Cardiac atrium fibroblast (primary cell): Measurements from ENCODE around the gene CRYBG3.

GRCh38 chr3:84805122-84805602 lies 153.6 kb upstream of the CADM2 start:
- RAMPAGE, long total RNA: no peak

DNA sequence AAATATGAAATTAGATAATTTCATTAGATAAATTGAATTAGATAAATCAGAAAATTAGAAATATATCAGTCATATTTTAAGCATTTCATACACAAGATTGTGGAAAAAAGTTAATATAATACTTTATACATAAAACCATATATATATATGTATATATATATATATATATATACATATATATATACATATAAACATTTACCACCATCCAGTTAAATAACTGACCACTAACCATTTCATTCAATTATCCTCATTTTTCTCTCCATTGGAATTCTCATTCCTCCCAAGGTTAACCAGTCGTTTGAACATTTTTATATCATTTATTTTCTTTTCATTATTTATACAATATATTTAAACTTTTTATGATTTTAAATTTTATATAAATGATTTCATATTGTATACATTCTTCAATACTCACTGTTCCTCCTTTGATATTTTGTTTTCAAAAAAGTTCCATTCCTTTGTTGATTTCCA lies 424.6 kb downstream of the CADM2 start:
- RAMPAGE, long total RNA: no peak

- RAMPAGE, long total RNA: no peak
These were observed 601.0 kb downstream of the VGLL3 start for GRCh38 chr3:86389970-86390397.

GRCh38 chr3:86683004-86683567 lies 307.9 kb downstream of the VGLL3 start:
- RAMPAGE, long total RNA: no peak

DNA sequence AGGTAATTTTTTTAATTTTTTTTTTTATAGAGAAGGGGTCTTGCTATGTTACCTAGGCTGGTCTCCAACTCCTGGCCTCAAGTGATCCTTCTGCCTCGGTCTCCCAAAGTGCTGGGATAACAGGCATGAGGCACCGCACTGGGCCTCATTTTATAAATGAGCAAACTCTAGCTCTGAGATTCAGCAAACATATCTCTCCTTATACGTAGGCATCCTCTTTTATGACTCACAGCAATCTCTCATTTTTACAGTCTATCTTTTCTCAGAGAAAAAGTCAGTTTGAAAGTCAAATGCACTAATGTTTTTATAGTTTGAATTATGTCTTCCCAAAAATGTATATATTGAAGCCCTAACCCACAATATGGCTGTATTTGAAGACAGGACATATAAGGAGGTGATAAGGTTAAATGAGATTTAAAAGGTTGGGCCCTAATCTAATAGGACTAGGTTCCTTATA lies 1.2 kb upstream of the VGLL3 start:
- RAMPAGE, long total RNA: no peak

- RAMPAGE, long total RNA: no peak
These were observed 55.7 kb downstream of the C3orf38 start for GRCh38 chr3:88205527-88205756.

DNA sequence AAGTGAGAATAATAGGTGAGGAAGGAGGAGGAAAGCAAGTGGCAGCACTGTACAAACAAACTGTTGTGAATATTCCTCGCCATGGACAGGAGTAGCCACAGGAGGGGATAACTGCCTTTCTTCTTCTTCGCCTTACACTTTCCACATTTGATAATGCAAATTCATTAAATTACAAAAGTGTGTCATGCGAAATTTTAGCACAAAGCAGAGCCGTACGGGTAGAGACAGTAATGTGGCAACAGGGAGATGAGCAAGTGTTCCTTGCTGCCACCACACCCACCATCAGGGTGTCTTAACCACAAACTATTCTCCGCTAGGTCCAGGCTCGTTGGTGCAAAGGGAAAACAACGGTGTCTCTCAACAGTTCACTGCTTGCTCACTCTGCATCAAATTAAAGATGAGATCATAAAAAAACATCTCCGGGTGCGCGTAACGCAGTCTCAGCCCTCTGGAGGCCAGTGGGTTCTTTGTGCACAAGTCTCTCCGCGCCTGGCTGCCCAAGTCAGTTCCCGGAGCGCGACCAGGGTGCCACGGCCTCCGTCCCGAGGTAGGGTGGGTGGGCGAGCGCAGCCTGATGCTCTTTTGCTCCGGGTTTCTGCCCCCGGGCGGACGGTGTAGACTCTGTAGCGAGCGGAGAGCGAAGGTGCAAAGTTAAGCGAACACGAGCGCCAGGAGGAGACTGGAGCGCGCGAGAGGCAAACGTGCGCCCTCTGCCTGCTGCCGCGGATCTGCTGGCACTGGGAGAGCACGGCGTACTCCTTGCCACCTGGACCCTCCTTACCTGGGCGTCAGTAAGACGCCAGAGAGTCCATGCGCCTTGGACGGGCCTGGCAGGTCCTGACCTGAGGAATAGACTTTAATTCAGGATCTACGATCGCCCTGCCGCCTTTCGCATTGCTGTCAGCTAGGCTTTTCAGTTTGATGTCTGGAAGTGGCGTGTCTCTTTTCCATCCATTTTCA lies 6.9 kb downstream of the EPHA3 start:
- RAMPAGE, long total RNA: no peak

DNA sequence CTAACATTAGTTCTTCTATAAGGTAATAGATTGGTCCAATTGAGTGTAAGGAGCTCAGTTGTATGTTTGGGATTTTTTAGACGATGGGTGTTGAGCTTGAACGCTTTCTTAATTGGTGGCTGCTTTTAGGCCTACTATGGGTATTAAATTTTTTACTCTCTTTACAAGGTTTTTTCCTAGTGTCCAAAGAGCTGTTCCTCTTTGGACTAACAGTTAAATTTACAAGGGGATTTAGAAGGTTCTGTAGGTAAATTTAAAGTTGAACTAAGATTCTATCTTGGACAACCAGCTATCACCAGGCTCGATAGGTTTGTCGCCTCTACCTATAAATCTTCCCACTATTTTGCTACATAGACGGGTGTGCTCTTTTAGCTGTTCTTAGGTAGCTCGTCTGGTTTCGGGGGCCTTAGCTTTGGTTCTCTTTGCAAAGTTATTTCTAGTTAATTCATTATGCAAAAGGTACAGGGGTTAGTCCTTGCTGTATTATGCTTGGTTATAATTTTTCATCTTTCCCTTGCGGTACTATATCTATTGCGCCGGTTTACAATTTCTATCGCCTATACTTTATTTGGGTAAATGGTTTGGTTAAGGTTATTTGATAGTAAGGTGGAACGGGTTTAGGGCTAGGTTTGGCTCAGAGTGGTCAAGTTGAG lies 196.7 kb upstream of the EPHA6 start:
- RAMPAGE, long total RNA: no peak

- RAMPAGE, long total RNA: no peak
These were observed 216.5 kb upstream of the ARL6 start for GRCh38 chr3:97548085-97548508.

GRCh38 chr3:97821729-97822930 lies at the start of gene CRYBG3:
Gene CRYBG3 (plus strand): TSS chr3:97822011.
- RAMPAGE, long total RNA: no peak

- RAMPAGE, long total RNA: no peak
These were observed 64.4 kb downstream of the CRYBG3 start for GRCh38 chr3:97886283-97886631.

- RAMPAGE, long total RNA: no peak
These were observed 4.3 kb upstream of the GABRR3 start for GRCh38 chr3:98039170-98039985.

DNA sequence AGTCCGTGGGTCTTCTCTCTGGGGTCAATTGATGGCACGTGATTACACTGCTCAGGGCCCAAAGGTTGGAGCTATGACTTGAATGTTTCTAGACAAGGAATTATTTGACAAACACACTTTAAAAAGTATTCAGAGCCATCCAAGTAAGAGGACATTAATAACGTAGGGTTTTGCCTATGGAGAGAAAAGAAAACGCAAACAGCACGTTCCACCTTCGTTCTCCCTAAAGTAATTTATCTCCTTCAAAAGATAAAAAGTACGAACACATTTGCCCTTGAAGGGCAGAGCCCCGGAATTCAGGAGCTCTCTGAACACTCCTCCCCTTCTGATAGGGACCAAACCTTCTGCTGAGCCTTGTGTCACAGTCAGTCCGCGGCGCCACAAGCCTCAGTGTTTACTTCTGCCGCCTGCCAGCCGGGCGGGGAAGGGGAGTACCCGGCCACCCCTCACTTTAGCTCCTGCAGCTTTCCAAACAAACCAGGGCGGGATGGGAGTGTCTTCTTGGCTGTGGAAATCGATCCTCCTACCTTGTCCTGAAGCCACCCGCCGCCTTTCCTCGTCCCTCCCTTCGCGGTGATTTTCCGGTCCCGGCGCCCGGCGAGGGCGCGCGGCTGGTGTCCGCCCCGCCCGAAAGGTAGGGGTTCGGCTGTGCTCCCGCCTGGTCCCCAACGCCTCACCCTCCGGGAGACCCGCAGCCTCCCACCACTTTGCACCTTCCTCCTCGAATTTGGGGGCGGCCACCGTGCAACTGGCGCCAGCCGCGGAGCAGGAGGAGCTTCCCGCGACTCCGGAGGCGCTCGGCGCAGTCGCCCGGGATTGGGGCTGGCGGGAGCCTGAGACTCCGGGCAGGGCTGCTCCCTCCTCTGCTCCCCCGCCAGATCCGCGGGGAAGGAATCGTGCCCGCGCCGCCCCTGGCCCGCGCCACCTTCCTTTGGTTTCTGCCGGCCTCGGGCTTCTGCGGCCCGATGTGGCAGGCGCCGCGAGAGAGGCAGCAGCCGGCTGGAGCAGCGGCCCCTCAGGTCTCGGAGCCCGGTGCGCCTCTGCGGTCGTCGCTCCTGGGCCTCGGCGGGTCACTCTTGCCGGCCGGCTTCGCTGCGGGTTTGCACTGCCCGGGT lies 30.9 kb upstream of the ST3GAL6 start:
- RAMPAGE, long total RNA: no peak

- RAMPAGE, long total RNA: no peak
These were observed 62.3 kb downstream of the DCBLD2 start for GRCh38 chr3:98839113-98839702.

DNA sequence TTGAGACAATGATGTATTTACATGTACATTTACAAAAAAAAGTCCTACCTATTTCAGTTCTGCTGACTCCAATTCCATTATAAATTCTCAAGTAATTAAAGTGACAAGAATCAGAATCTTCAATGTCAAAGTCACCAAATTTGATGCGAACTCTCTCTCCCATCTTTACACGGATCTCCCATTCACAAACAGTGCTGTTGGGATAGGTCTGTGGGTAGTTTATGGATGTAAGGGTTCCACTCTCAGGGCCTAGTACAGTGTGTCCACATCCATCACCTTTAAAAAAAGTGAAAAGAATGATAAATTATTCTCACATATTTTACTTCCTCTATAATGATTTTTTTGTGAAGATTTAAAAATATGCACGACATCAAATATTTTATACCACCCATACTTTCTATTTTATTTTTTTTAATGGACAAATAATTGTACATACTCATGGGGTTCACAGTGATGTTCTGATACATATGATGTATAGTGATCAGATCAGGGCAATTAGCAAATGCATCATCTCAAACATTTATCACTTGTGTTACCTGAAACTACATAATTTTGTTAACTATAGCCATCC lies 19.9 kb downstream of the DCBLD2 start:
- RAMPAGE, long total RNA: no peak

DNA sequence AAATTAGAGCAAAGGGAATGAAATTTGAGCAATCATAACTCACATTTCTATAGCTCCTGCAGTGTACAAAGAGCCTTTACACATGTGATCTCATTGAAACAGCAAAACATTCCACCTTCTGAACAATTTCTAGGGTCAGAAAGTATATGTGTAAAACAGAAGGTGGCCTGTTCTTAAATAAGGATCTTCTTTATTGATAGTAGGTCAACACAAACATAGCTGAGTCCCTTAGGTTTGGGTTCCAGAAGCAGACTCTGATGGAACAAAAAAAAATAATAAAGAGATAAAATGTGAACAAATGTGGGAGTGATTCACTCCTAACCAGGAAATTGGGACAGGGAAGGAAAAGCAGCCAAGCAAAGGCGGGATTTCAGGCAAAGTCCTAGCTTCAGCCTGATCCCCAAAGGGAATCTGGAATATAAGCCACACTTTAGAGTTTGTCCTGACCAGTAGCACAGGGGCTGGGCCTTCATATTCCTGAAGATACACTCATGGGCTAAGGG lies 135.2 kb upstream of the COL8A1 start:
- RAMPAGE, long total RNA: no peak

DNA sequence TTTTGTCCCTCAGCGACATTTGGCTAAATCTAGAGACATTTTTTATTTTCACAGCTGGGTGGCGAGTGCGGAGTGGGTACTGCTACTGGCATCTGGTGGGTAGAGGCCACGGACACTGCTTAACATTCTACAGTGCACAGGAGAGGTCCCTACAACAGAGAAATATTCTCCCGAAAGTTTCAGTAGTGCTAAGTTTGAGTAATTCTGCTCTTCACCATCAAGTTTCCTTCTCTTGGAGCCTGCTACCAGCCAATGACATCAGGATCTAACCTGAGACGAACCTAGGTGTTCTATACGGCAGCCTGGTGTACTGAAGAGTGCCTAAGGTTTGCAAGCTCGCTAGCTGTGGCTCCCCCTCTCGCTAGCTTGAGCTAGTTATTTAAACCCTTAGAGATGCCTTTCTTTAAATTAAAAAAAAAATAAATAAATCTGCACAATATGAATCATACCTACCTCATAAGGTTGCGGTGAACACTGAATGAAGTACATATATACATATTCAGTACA lies 1.5 kb upstream of the COL8A1 start:
- RAMPAGE, long total RNA: no peak

GRCh38 chr3:99659014-99659480 lies 20.7 kb downstream of the COL8A1 start:
- RAMPAGE, long total RNA: no peak

GRCh38 chr3:99692068-99692267 lies 53.6 kb downstream of the COL8A1 start:
- RAMPAGE, long total RNA: no peak

GRCh38 chr3:99846041-99846279 lies 28.3 kb downstream of the CMSS1 start:
- RAMPAGE, long total RNA: no peak